Left cardiac atrium (tissue), 1 donor: ENCODE data around the genes ART4, RERG and PTPRO.

GRCh38 chr12:13100957-13101931, 2.2 kb downstream of the GSG1 start:
- PRO-cap = bidirectional peak, plus-strand start at chr12:13101453, minus-strand start at chr12:13101265; unidirectional peak, plus-strand start at chr12:13101661

DNA sequence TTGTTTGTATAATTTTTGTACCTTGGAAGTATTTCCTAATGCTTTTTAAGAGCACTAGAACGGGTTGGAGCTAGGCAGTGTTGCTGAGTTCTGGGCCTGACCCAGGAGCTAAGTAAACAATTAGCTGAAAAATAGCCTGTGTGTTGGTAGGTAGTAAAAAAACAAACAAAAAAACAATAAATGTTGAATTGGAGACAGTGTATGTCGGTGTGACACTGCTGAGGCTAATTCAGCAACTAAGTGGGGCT, 244.4 kb downstream of the EMP1 start:
- PRO-cap = no peak

- PRO-cap = no peak
These were observed 308.7 kb downstream of the EMP1 start for GRCh38 chr12:13505156-13505752.

- PRO-cap = bidirectional peak, plus-strand start at chr12:14554608, minus-strand start at chr12:14554323
These were observed 13.3 kb downstream of the PLBD1 start for GRCh38 chr12:14554197-14554932.

DNA sequence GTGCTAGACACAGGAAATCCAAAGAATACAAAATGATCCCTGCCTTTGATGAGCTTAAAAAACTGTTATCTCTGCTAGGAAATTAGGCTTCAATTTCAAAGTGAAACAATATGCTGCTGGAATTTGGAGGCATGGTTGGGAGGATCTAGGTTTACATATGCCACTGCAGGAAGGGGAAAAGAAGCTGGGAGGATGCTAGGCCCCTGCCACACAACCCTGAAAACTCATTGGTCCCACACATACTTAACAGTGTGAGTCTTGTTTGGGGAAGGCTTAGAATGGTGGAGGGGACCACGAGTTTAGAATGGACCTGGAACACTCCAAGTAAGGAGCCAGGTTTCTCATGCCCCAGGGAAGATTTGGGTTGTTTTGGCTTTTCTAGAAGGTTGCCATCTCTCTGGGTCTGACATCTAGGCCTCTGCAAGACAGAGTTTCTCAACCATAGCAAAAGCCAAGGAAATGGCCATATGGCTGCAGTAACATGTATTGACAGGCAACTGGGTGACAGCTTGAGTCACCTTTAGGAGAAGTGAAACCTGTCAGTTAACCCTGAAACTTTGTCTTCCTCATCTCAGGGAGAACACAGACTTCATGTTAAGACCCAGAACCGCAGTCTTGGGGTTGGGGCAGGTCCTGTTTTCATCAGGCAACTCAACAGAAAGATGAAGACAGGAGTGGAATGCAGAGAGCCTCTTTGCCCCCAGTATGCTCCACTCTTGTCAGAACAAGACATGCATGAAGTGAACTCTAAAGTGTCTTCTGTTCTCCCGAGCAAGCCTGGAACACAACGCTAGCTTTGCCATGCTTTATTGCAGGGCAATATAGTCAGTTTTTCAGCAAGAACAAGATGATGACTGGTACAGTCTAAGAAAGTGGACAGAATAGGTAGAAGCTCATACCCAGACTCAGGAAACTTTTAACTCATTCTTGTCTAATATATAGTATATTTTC, 46.0 kb upstream of the PLBD1 start:
- PRO-cap = no peak

- PRO-cap = no peak
These were observed 31.0 kb downstream of the GUCY2C start for GRCh38 chr12:14665461-14665736.

- PRO-cap = no peak
These were observed at the start of gene ART4 for GRCh38 chr12:14842811-14843979. Gene ART4, minus strand, starts transcription at chr12:14843526.

DNA sequence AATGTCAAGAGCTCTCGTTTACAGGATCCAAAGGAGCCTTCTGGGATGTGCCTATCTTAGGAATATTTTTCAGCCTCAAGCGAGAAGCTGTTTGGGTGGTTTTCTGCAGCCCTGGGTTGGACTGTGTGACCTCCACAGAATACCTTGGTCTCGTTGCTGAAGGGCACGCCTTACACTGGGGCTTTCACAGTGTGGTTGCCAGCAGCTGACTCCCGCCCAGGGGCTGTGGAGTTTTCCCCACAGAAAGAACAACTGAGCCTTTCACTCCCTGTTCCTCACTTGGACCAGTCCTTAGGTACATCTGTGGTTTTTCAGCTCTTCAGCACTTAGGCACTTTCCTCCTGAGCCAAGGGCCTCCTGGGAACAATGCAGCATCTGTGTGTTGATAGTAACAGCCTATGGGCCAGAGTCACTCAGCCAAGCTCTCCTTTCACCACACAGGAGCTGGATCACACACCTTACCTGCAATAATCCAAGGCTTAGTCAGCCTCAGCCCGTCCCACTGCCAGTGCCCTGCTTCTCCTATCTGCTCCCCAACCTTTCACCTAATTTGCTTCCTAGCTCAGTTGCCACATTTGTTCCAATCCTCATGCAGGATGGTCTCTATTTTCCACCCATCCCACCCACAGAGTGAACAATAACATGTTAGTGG, 24.9 kb downstream of the ERP27 start:
- PRO-cap = no peak

DNA sequence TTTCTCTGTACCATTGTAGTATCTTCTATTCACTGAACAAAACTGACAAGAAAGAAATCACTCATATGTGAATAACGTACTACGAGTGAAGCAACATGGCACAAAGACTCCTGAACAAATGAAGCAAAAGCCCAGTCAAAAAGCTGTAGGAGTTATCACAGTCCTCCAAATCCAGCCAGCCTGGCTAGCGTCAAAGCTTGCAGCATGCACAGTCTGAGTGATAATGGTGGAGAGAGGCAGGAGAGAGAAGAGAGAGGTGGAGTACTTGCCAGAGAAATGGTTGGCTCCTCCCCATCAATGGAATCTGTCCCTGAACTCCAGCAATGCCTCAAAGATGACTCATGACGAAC, 10.5 kb downstream of the ARHGDIB start:
- PRO-cap = no peak

- PRO-cap = unidirectional peak, minus-strand start at chr12:15221306; unidirectional peak, minus-strand start at chr12:15221400
These were observed at the start of gene RERG for GRCh38 chr12:15220779-15221780. Gene RERG, minus strand, starts transcription at chr12:15221417.

- PRO-cap = no peak
These were observed 844 bp upstream of the RERG start for GRCh38 chr12:15222007-15222514.

GRCh38 chr12:15322279-15323216, at the start of gene PTPRO:
Gene PTPRO, plus strand, starts transcription at chr12:15322508.
- PRO-cap = no peak

DNA sequence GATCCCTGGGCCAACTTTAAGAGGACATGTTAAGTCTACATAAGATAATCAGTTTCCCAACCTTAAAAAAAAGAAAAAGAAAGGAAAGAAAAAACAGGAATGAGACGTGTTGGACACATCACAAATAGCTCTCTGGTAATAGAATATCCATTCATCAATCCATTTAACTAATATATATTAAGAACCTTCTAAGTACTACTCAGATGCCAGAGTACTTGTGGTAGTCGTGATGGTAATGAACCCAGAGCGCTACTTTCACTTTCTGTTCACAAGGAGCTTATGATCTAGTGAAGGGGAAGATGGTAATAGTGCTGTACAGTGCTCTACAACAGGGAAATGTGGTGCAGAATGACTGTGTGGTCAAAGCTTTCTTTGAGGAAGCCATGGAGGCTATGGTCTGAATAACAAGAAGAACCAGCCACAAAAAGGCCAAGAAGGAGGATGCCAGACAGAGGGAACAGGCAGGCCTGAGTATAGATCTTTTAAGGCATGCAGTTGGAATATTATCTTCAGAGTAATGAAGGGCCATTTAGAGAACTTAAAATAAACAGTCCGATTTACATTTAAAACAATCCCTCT, 212.0 kb downstream of the PTPRO start:
- PRO-cap = no peak

DNA sequence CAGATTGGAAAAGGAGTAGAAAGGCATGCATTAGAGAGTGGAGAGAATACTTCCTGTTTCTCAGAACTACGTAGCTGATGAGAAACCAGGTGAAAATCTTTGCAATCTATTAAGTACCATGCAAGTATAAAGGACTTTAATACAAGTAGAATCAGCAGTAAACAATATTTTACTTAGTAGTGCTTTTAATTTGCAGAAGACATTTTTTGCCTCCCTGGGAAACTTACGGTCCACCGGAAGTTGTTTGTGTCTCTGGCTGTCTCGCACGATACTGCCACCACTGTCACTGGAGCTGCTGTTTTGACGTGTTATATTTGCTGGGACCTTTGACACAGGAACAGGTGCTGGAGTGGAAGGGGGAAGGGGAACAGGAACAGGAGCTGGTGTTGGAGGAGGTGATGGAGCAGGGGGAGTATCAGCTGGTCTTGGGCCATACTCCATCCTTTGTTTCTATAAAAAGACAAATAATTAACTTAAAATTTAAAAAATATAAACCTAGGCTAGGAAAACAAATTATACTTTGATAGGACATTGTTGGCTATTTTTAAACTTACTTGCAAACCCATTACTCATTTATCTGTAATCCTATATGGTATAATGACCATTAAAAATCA, 157.9 kb downstream of the EPS8 start:
- PRO-cap = bidirectional peak, plus-strand start at position 349 of the sequence, minus-strand start at position 273 of the sequence

DNA sequence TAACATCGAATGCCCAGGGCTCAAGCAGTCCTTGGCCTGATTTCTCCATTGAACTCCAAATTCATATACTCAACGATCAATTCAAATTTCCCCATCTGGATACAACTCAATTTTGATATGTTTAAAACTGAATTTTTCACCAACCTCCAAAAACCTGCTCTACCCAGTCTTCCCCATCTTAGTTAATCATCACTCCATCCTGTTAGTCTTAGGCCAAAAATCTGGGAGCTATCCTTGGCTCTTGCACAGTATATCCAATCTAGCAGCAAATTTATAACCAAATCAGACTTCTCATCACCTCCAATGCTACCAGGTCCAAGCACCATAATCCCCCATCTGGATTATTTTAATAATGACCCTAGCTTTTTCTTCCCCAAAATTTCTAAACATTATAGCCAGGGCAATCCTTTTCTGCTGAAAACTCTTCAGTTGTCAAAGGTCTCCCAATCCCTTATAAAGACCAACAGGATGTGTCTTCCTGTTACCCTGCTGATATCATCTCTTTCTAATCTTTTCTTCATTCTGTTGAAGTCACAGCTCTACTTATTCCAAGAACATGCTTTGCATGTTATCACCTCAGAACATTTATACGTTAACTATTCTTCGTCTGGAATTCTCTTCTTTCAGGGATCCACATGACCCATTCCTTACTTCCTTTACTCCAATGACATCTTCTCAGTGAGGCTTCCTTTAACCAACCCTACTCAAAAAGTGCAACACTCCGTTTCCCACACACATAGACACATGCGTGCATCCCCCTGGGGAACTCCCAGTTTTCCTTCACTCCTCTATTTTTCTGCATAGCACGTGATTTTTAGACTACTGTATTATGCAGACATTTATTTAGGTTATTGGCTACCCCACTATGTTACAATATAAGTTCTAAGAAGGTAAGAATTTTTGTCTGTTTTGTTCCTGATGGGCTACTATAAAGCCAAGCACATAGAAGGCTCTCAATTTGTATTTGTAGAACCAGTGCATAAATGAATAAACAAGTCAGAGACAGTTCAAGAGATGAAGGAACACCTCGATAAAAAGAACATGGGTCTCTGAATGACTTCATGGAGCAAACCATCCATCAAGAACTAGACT, 132.2 kb downstream of the EPS8 start:
- PRO-cap = no peak

DNA sequence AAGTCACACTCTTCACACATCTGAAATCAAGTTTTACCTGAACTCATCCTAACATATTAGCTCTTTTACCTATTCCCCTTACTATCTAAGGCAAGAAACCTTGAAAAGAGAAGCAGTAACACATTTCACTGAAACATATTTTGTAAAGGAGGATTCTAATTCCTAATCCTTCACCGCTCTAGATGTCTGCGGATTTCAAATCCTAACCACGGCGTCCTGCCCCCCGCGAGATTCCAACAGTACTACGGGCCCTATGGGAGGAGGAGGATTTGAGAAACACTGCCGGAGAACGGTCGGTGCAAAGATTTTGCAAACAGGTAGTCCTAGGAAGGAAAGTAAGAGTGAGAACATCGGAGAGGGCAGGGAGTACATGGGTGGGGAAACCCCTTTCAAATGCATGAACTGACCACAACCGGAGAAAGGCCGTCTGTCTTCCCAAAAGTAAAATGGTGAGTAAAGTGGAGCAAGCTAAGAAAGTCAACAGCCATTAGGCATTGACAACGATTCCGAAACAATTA, 980 bp downstream of the EPS8 start:
- PRO-cap = no peak

GRCh38 chr12:15862745-15863328, 19.4 kb upstream of the STRAP start:
- PRO-cap = no peak

DNA sequence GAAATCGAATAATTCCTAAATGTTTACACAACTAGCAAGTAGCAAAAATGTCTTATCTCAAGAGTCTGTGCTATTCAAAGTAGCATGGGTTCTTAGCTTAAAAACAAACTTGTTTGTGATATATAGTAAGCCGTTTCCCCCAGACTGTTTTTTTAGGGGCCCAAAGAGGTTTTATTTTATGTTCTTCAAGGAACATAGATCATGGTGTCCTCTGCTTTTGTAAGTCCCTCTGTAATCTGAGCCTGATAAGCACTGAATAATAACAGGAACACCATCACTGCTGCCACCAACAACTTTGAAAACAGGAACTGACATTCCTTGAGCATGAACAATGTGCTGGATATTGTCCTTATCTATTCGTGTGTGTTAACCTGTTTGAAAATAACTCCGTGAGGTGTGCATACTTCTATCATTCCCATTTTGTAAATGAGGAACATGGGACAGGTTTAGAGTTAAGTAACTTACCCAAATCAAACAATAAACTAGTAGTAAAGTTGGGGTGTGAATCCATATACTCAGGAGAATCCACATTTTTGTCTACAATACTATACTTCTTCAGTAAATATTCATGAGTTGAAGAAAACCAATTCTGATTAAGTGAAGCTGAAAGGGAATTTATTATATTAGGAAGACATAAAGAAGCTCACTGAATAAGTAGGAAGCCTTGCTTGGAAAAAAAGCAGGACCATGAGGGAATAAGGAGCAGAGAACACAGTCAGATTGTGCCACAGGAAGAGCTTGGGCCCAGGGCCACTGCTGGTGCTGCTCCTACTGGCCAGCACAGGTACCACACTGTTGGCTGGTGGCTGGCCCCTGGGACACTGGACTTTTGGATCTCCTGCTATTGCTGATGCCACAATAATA, 67.6 kb downstream of the DERA start:
- PRO-cap = no peak

DNA sequence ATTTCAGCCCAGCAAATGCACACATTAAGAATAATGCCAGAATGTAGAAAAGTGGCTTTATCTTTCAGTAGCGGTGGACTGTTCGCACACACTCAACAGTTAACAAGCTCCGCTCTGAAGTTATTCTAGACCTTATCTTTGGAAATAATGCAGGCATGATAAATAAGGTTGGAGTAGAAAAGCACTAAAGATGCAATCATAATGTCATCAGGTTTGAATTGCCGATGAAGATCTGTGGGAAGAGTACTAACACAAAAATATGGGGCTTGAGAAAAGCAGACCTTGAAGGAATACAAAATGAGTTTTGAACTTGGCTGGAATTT, 81.6 kb downstream of the DERA start:
- PRO-cap = no peak

GRCh38 chr12:16036478-16037508, 125.7 kb downstream of the DERA start:
- PRO-cap = no peak